RPMI7951 (cell line): ENCODE data around the gene OPTC.

GRCh38 chr1:203361827-203362445 is 11.0 kb upstream of the FMOD start:
- RAMPAGE, long total RNA, result no peak

DNA sequence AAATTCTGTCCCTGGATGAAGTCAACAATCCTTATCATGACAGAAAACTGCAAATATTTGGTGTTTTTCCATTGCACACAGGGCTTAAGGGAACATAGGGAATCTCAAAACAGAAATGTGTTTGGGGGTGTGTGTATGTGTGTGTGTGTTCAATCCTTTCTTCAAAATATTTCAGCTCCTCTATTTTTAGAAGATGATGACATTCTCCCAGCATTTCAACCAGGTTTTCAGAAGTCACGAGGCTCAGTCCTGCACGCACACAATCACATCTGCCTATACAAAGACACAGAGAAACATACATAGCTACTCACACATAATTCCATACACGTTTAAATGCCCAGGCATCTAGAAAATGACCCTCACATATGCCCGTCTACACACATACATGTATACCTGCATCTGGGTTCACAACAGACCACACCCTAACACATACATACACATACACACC is 28.0 kb upstream of the FMOD start:
- RAMPAGE, long total RNA, result no peak

DNA sequence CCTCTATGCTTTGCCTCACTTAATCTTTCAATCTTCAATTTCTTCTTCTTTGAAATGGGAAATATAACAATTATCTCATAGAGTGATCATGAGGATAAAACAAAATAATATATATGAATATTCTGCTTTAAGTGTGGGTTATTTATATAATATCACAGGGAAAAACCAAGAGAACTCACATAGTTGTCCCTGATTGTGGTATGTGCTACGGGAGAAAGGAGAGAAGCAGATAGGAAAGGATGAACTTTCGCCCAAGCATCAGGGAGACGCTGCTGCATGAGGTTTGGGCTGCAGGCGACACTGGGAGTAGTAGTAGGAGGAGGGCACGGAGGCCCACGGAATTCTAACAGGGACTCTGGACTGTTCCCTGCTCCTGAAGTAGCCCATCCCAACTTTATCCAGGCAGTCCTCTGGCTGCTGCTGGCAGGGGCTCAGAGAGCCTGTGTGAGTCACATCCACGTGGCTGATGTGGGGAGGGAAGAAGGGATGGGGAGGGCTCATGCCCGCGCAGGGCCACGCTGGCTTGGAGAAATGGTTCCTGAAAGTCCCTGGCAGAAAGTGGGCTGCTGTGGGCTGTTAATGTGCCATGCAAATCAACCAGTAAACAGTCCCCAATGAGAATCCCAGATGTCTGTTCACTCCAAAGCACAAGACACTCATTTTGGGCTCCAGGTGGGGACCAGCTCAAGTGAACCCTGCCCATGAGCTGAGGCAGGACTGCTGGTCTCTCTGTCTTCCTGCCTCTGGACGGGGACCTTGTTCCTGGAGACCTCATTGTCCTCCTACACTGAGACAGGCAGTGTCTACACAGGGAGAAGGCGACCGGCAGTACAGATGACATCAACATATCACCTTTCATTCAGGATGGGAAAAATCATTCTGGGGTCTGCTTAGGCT is 57.5 kb upstream of the FMOD start:
- RAMPAGE, long total RNA, result no peak

DNA sequence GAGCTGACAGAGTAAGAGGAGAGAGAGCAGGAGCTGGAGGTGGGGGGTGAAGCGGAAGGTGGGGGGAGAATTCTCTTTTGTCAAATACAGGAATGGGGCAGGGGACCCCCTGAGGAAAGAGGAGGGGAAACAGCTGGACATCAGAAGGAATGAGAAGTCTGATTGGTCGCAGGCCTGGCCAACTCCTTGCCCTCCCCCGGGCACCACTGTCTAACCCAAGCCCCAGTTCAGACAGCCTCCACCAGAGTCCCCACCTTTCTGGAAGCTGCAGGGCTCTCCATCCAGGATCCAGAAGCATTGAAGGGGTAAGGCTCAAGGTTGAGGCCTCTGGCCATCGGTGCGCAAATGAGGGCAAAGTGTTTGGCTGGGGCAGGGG is at the start of gene OPTC:
Gene OPTC, plus strand, starts transcription at position 241 of the 376 bp plus-strand sequence.
- RAMPAGE, long total RNA, result no peak

GRCh38 chr1:203514033-203514554 is 20.1 kb downstream of the OPTC start:
- RAMPAGE, long total RNA, result no peak

GRCh38 chr1:203661599-203662008 is 35.0 kb downstream of the ATP2B4 start:
- RAMPAGE, long total RNA, result no peak

GRCh38 chr1:203699379-203699876 is 65.6 kb upstream of the LAX1 start:
- RAMPAGE, long total RNA, result no peak

DNA sequence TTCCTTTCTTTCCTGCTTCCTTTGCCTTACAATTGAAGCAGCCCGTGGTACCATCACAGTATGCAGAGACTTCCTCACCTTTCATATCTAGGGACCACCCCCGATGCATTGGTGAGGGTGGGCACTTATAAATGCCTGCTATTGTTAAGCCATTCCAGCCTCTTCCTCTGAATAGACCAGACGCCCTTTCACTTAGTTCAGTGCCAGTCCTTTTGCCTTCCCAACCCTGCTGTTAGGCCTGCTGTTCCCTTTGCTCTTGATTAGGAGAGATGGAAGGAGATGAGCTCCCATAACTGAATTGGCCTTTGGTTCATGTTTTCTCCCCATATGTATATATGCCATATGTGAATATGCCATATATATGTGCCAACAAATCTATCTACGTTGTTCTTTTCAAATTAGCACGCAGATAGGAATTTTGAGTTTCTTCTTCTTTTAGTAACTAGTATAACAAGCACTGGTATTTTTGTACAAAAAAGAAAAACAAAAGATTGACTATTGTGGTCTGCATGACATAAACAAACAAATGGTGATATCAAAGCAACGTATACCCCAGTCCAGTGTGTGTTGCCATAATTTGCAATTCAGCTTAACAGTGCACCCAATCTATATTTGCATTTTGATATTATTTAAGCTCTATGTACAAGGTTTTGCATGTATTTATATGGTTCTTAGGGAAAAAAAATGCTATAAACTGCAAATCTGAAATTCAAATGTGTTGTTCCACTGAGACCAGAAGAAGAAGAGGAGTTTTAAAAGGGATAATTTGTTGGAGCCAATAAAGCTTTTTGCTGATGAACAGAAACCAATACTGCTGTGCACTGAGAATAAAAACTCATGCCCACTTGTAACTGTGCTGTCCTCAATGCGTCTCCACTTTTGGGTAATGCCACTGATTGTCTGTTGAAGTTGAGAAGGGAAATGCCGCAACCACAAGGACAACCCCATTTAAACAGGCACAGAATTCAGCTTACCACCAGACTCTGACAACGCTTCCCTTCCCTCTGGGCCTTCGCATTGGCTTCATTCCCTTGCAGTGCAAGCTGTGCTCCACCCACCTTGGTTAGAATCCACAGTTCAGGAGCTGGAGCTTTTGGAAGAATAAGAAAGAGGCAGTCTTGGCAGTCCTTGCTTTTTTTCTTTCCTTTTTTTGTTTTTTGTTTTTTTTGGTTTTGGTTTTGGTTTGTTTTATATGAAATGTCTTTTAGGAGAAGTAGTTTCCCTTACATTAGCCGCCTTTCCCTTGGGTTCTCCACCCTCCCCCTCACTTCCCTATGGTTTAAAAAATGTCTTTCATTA is 21.3 kb upstream of the LAX1 start:
- RAMPAGE, long total RNA, result no peak

- RAMPAGE, long total RNA, result no peak
Observed at GRCh38 chr1:204073821-204074166, 879 bp downstream of the SOX13 start.

GRCh38 chr1:204128827-204130066 is 22.6 kb downstream of the ETNK2 start:
- RAMPAGE, long total RNA, result no peak

GRCh38 chr1:204146908-204148086 is 4.5 kb downstream of the ETNK2 start:
- RAMPAGE, long total RNA, result no peak

GRCh38 chr1:204190086-204191390 is 5.8 kb downstream of the KISS1 start:
- RAMPAGE, long total RNA, result no peak

GRCh38 chr1:204255774-204256278 is 42.0 kb upstream of the GOLT1A start:
- RAMPAGE, long total RNA, result no peak

DNA sequence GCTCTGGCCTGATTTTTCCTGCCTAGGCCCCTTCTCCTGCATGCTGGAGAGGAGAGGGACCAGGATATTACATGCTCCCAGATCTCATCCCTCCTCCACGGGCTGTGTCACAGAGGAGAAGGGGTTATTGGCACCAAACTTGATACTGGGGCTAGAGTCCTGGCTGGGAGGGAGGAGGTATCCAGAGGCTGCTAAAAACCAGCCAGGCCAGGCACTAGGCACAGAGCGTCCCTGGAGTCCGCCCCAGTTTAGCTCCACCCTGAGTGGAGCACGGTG is 42.6 kb upstream of the GOLT1A start:
- RAMPAGE, long total RNA, result no peak

DNA sequence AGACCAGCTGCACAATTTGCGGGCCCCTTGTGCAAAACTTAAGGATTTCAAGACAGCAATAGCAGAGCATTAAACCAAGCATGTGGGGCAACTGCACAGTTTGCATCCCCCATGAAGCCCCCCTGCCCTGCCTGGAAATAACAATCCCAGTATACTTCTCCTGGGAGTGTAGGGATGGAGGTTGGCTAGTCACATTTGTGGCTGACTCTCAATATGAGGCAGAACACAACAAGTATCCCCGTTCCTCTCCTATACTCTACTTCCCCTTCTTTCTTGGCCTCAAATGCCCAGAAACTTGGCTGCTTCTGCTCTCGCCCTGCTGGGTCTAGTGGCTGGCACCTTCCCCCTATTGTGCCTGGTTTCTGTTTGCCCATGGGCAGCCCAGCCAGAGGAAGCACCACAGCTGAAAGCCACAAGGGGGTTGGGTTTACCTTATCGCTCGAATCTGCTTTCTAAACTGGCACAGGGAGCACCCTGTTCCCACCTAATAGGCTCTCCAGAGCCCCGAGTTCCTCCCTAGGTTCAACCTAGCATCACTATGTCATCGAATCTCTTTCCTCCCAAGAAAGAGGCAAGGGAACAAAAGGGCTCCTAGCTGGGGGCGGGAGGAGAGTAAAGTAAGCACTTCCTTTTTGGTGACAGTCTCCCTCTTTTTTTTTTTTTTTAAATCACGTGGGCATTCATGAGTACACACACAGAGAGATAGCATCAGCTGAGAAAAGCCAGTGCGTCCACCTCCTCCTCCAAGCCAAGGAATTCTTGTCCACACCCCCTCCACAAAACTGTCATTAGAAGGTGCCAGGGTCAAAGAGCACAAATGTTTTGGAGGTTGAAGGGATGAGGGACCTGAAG is 72.9 kb downstream of the PLEKHA6 start:
- RAMPAGE, long total RNA, result no peak

DNA sequence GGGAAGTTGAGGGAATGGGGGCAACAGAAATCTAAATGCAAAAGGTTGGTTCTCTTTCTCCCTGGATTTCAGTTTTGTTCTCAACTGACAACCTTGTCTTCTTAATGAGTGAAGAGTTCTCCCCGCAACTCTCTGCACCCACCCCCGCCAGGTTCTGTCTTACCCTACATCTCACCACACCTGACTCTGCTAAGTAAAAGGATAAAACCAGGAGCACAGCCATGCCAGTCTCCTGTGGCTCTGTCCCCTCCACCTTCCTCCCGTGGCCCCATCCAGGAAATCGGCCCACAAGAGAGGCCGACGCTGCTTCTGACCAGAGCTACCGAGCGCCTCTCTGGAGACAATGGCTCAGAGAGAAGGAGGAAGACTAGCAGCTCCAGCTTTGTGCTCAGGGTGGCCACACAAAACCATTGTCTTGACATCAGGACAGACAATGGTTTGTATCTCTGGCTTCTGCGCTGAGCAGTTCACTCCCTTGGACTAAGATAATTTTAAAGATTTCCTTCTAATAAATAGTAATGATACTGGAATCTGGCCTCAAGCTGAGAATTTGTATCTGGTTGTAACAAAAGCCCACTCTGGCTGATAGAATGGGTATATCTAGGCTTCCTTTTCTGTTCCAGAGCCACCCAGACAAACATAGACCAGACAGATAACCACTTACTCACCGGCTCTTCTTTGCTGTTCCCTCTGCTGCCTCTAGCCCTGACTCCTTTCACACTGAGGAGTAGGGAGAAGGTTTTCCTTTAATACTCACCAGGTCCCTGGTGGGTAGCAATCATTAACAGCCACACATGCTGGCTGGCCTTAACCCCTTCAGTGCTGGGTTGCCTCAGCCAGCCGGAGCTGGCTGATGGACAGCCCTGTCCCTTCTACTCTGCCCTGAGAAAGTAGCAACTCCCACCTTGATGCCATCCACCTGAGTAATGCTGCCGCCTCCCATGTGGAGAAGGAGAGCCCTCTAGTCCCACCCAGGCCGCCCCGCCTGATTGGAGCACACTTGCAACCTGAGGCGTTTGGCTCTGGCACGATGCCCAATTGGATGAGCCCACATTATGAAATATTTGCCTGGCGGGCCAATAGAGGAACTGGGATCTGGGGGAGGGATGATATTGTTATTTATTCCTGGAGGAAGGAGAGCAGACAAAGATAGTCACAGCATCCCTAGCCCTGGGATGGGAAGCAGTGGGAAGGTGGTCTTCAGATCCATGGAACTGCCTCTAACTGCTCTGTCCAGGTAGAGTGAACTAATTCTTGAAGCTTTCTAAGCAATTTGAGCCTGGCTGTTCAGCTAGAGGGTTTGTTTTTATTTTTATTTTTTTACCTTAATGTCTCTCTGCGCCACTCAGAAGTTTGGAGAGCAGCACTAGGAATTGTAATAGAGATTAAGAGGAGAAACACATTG is 71.8 kb downstream of the PLEKHA6 start:
- RAMPAGE, long total RNA, result no peak

DNA sequence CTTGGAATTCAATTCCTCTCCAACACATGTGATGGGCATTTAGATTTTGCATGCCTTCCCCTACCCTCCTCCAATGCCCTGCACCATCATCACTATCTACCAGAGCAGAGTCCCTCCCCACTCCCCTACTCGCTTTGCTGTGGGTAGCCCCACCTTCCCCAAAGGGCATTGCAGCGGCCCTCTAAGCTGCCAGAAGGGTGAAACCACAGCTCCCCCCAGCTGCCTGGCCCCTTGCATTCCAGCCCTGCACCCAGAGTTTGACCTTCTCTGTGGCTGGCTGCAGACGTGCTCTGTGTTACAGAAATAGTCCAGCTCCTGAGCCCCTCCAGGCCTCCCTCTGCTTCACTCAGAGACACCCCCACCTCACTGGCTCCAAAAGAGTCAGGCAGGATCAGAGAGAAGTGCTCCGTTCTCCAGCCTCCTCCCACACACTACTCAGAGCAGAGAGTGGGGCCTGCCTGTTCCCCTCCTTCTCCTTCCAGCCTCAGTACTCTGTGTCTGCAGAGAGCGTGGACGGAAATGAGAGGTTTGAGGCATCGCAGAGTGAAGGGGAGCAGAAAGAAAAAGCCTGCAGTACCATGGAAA is 63.3 kb downstream of the PLEKHA6 start:
- RAMPAGE, long total RNA, result no peak

- RAMPAGE, long total RNA, result no peak
Observed at GRCh38 chr1:204307105-204308229, 52.3 kb downstream of the PLEKHA6 start.

DNA sequence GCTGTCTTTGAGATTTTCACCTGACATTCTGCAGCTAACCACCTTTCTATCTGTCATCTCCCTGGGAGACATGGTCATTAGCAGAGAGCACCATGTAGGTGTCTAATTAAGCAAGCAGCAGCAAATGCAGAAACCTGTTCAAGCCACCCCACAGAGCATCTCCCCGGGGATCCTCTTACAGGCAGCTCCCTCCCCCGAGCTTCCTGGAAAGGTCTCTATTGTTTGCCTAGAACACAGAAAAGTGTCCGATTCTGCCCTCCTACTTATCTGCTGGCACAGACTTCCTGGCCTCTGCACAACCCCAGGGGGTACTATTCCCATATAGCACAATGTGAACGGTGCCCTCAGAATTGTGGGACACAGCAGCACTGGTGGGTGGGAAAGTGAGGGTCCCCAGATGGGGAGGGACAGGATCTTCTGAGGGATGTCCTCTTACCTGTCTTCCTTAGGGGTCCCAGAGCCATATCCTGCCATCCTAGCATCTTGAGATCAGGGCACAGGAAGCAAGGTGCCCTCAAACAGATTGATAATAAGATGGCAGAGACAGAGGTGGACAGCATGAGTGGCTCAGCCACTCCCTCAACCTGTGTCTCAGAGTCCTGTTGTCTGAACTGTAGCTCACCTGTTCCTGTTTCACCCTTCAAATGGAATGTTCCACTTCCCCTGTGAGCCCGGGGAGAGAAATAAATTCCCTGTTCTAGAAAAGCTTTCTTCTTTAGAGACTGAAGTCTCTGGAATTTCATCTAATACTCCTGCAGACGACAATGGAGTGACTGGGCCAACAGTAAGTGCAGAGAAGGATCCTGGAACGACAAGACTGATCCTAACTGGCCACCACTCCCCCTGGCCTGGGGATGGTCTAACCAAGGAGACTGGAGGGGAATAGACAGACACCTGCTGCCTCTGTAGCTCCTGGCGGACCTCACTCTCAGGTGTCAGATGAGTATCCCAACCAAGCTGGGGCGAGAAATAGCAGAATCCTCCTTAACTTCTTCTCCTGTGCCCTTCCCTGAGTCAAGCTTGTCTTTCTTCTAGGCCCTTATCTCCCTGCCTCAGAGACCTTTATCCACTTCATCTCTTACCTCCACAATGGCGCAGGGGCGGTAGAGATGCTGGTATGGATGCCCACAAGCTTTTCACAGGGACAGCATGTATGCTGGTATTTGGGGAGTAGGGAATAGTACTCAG is 45.7 kb downstream of the PLEKHA6 start:
- RAMPAGE, long total RNA, result no peak

DNA sequence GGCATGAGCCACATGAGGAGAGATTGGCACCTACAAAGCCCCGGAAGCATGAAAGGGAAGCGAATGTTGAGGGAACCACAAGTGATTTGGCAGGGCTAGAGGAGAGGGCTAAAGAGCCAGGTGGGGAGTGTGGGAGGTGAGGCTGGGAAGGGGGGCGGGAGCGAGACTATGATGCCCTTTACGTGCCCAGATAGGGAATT is 5.2 kb upstream of the PLEKHA6 start:
- RAMPAGE, long total RNA, result no peak